ENCODE data around the genes PLIN1 and NGRN.

DNA sequence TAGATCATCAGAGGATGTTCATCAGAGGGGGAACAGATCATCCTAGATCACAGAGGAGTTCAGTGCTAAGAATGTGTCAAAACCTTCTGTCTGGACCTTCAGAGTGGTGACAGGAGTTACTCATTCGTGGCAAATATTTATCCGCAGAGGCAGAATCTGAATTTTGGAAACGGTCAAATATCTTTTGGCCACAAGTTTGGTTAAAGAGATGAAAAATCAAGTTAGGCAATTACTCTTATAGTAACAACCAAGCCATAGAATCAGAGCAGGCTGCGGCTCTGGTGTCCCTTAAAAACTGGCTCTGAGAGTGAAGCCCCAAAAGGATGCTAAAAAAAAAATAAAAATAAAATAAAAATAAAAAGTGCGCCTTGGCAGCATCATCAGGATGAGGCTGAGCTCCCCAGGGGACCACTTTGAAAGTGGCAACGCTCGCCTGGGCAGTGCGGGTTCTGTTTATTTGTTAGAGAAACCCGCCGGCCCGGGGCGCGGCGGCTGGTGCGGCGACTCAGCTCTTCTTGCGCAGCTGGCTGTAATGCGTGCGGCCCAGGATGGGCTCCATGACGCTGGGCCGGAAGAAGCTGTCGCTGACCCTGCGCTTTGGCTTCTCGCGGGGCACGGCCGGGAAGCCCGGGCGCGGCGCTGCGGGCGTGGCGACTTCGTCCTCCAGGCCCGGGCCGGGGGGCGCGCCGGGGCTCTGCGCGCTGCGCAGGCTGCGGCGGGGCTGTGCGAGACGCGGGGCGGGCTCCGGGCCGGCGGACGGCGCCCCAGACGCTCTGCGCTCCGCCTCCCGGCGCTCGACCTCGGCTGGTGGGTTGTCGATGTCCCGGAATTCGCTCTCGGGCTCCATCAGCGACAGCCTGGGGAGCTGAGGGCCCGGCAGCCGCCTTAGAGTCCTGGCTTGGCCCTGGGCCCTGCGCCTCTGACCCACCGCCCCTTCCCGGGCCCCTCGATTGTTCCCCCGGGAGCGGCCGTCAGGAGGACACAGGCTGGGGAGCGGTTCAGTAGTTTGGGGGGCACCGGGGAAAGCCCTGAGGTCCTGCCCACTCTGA is 10.1 kb upstream of the KIF7 start:
- RRBS = 4% methylated on average over 58 of the region's 77 CpGs

GRCh38 chr15:89679040-89679796 is at the start of gene PLIN1:
TSS of gene PLIN1 (minus strand) at chr15:89679367.
- RRBS = no CpG with 5 or more reads among the region's 2 CpGs

GRCh38 chr15:89781059-89781648 is 5.0 kb downstream of the MESP2 start:
- RRBS = no CpG with 5 or more reads among the region's 8 CpGs

- RRBS = 46% methylated on average over 7 of the region's 19 CpGs
Observed at GRCh38 chr15:89784784-89785808, 9.0 kb downstream of the MESP2 start.

DNA sequence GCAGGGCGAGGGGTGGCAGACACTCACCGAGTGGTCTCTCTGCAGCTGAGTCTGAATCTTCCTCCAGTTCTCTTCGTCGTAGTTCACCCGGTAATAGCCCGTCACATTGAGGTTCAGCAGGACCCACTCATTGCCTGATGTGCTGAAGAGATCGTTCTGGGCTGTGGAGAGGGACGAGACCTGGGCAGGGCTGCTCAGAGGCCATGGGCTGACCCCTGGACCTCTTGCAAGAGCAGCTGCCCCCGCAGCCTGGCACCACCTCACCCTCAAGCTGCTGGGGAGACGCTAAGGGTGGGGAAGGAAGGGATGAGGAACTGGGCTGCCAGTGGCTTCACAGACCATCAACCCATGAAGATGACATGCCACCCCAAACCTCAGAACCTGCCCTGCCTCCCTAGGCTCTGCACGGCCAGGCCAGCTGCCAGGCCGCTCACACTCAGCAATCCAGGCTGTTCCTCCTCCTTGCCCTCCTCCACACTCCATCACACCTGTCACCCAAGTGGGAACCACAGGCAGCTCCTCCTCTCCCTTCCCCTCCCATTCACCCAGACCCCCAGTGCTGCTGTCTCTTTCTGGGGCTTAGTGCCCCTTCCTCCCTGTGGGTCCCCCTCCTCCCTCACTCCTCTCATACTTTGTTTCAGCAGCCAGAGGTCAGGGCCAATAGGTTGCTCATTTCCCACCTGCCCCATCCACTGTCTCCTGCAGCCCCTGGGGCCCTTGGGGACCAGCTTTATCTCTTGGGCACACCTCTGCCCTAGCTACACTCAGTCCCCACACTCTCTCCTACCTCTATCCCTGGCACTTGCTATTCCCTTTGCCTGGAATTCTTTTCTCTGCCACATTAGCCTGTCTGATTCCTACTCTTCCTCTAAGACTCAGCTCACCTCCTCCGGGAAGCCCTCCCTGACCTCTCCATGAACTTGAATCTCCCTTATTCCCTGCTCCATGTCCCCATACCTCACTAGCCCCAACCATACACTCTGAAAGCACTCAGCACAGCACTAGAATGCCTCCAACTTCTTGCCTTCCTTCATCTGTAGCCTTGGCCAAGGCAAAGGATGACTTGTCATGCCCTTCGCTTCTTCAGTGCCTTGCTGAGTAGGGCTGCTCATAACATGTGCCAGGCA is 14.9 kb downstream of the ANPEP start:
- RRBS = no CpG with 5 or more reads among the region's 14 CpGs

GRCh38 chr15:89805871-89807164 is 8.3 kb downstream of the ANPEP start:
- RRBS = no CpG with 5 or more reads among the region's 45 CpGs

DNA sequence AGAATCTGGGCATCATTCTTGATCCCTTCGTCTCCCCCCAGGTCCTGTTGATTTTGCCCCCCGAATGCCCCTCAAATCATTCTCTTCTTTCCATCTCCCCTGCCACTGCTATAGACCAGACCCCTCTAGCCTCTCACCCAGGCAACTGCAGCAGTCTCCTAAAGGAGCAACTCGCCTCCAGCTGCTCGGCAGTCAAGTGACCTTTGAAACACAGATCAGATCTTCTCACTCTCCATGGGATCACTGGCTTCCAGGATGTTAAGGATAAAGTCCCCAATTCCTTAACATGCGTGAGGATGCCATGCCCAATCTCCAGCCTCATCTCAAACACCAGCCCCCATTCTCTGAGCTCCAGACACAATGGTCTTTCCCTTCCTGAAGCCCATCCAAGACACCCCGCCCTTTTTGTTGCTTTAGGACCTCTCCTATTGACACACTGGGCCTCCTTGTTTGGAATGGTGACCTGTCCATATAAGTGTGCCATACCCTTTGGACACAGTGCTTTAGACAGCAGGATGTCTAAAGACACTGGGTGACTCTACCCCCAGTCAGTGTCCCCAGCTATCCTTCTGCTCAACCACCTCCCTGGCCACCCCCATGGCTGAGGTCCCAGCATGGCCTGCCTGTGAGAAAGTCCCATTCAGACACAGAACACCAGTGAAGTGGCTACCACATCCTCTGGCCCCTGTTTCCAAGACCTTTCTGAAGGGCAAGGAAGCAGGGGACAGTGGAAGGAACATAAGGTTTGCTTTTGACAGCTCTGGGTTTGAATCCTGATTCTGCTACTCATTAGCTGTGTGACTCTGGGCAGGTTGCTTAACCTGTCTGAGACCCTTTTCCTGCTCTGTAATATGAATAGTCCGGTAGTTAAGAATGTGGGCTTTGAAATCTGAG is 6.0 kb upstream of the AP3S2 start:
- RRBS = no CpG with 5 or more reads among the region's 7 CpGs

DNA sequence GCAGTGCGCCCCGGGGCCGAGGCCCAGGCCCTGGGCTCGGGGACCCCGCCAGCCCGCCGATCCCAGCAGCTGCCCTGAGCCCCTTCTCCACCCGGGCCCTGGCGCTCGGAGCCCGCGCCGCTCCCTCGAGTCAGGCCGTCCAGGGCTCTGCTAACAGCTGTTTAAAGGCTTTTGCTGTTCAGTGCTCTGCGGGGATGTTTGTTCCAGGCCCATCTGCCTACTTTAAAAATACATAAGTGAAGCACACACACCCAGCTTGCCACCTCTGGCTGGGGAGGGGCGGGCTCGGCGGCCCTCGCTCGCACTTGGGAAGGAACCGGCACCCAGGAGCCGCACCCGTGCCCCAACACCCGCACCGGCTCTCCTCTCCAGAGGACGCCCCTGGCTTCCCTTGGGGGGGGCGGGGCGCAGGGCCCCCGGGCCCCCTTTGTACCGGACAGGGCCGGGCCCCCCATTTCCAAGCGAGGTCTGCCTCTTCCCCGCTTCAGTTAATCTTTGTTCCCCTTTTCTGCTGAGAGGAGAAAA is 596 bp upstream of the ZNF710 start:
- RRBS = 3% methylated on average over 13 of the region's 34 CpGs

DNA sequence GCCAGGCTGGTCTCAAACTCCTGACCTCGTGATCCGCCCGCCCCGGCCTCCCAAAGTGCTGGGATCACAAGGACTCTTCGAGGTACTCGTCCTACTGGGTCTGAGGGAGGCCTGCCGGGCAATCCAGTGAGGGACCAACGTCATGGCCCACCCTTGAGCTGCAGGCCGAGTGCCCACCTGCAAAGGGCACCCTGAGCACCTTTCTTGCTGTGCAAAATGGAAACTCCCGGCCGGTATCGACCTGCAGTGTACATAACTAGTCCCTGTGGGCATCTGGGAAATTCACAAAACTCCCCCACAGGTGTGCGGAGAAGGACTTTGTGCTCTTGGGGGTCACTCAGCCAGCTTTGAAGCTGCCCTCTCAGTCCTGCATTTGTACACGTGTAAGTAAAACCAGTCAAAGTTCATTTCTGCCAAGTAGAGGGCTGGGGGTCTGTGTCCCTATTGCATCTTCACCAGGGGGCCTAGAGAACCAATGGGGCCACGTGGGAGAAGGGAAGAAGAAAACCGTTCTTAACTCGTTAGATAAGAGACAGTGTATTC is 2.0 kb downstream of the ZNF710 start:
- RRBS = 58% methylated on average over 3 of the region's 17 CpGs

DNA sequence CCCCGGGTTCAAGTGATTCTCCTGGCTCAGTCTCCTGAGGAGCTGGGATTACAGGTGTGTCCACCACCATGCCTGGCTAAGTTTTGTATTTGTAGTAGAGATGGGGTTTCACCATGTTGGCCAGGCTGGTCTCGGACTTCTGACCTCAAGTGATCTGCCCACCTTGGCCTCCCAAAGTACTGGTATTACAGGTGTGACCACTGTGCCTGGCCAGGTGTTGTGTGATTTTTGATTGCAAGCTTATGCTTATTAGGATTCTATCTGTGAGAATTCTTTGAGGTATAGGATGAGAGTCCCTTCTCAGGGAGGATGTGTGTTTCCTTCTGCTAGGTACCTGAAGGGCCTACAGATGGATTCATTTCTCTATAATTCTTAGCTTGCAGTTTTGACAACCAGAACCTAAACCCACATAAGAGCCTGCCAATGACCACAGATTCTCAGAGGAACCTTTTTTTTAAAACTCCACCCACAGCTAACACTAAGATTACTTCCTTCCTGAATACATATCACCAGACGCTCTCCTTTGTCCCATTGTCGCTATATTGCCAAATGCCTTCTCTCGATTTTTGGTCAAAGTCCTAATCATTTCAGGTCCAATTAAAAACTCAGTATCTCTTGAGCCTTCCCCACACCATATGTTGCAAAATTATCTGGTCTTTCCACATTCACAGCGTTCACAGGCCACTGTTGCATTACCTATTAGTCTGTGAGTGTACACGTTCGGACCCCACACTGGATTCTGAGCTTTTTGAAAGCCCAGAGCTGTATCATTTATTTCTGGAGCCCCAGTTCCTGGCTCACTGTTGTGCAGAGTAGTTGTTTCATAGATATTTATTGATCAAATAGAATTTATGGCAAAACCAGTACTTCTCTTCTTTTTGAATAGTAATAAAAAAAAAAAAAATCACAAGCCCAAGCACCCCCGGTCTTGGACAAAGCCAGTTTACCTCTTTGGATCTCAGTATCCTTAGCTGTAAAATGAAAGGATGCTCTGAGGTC is 12.4 kb downstream of the ZNF710 start:
- RRBS = no CpG with 5 or more reads among the region's 9 CpGs

DNA sequence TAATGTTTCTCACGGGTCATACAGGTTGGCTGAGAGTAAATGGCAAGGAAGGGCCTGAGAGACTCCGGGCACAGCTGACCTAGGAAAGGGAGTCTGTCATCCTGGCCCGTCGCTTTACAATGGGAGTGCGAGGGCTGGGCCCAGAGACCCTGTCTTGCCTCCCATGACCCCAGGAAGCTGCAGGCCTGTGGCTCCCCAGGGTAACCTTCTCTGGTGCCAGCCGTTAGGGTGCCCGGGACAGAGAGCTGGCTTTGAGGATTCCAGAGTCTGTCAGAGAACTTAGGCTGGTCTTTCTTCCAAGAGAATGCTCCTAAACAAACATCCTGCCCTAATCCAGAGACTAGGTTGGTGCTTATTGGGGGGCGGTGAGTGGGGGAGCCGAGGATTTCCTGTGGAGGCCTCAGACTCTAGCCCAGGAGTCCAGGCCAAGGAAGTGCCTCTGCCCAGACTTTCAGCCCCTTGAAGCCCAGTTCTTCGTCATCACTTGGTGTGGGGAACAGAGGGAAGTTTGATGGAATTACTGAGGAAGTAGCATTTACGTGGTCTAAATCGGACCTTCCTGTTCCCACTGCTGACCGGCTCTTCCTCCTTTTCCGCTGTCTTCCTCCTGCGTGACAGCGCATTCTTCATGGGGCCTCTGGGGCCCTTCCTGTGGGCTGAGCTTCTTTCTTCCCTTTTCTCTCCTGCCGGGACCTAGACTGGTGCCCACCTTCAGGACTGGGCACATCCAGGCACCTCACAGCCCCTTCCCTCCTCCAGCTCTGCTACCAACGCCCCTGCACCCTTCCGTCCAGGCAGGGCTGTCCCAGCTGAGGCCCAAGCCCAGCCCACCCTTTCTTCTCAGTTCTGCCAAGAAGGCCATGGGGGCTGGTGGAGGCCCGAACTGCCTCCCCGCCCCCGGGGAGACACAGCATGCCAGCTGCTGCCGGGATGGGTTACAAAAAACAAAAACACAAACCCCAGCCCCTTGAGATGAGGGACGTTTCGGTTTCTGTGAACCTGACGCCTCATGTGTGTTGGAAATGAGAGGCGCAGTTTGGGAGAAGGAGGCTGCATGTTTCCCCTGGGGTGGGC is 18.8 kb downstream of the ZNF710 start:
- RRBS = no CpG with 5 or more reads among the region's 27 CpGs

DNA sequence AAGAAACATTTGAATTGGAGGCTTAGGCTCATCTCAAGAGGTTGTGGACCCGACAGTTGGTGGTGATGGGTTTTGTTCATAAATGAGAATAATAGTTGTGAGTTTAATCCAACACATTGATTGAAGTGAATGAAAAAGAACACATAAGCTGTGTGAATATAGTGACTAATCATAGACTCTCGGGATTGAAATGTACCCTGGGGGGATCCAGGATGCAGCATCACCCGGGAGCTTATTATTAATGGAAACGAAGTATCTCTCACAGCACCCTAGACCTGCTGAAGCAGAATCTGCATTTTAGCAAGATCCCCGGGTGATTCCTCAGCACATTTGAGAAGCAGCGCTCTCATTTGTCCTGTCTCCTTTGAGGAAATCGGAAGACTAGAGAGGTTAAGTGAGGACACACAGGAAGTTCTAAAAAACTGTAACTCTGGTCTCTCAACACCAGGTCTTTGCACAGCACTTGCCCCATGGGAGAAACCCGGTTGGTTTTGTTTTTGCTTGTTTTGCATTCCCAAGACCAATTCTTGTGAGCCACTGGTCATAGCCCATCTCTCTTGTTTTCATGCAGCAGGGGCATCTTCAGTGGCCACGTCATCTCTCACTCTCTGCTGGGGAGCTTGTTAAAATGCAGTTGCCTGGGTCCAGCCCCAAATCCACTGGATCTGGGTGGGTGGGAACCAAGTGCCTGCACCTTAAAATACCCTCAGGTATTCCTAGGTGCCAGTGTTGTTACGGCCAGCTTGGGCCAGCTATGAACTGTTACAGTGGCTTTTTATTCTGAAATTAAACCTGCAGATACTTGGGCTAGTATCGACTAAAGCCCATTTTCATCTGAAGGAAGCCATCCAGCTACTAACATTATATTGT is 30.2 kb downstream of the ZNF710 start:
- RRBS = 14% methylated on average over 3 of the region's 11 CpGs

- RRBS = no CpG with 5 or more reads among the region's 20 CpGs
Observed at GRCh38 chr15:90045549-90046763, 44.8 kb downstream of the ZNF710 start.

DNA sequence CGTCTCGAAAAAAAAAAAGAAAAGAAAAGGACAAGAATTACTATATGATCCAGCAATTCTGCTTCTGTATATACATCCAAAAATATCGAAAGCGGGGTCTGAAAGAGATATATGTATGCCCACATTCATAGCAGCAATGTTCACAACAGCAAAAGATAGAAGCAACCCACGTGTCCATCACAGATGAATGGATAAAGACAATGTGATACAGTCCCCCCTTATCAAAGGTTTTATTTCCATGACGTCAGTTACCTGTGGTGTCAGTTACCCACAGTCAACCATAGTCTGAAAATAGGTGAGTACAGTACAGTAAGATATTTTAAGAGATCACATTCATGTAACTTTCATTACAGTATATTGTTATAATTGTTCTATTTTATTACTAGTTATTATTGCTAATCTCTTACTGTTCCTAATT is 5.3 kb downstream of the IDH2 start:
- RRBS = no CpG with 5 or more reads among the region's 6 CpGs

- RRBS = no CpG with 5 or more reads among the region's 12 CpGs
Observed at GRCh38 chr15:90210390-90210850, 9.3 kb downstream of the SEMA4B start.

DNA sequence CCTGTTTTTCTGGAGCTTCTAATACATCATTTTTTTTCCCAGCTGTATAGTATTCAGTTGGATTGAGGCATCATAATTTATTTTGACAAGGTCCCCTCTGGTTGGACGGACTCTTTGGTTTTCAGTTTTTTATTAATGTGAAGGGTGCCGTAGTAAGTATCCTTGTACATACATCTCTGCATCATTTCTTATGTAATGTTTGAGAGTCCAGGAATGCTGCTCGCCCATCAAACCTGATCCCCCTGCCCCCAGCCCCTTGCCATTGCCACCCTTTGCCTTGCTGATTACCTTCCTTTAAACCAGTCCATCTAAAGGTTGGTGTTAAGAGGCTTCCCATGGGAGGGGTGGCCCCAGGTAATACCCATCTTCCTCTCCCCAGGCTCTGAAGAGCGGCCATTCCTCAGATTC is 15.9 kb downstream of the SEMA4B start:
- RRBS = no CpG with 5 or more reads among the region's 4 CpGs

DNA sequence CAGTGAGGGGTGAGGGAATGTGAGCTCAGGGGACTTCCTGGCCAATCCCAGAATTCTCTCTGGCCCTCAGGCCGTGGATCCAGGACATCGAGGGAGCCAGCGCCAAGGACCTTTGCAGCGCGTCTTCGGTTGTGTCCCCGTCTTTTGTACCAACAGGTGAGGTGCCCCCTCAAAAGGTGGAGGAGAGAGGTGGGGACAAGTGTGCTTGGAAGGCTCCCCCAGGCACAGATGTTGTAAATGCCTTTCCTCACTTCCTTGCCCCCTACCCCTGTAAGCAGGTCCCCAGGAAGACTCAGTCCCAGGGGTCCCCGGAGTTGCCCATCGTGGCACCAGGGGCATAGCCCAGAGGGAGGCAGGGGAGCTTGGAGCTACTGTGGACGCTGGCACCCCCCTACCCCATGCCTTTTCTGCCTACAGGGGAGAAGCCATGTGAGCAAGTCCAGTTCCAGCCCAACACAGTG is 6.2 kb downstream of the CIB1 start:
- RRBS = no CpG with 5 or more reads among the region's 10 CpGs

GRCh38 chr15:90227948-90228359 is 5.8 kb downstream of the CIB1 start:
- RRBS = no CpG with 5 or more reads among the region's 16 CpGs

GRCh38 chr15:90265446-90266556 is at the start of gene NGRN:
TSS of gene NGRN (plus strand) at chr15:90265672.
- RRBS = 4% methylated on average over 4 of the region's 68 CpGs

- RRBS = no CpG with 5 or more reads among the region's 3 CpGs
Observed at GRCh38 chr15:90463354-90463695, 66.4 kb upstream of the CRTC3 start.

All from epithelial cell of esophagus (primary cell).